Gastroesophageal sphincter (tissue), 4 donors: ENCODE measurements around a stretch of chr10.

DNA sequence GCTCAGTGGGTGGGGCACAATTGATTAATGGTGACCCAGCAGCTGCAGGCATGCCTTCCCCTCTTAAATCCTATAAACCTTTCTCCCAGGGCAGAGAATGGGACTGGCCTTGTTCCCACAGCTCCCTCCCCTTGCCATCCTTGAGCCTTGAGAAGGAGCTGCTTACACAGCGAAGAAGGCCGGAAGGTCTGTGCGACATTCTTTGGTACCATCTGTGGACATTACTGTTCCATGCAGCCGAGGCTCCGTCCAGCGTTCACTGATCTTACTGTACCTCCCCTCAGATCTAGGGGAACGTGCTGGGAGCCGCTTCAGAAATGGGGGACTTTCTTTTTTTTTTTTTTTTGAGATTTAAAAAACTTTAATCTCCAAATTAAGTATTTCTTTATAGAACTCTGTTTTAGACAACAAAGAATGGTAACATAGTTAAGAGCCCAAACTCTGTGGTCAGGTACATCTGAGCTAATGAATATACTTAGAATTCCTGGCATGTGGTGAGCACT, 14.3 kb downstream of the KLF6 start:
- PRO-cap = no peak
- RAMPAGE, long total RNA, 4 experiments = no peak in any of the 4 experiments

- PRO-cap = no peak
- RAMPAGE, long total RNA, 4 experiments = no peak in any of the 4 experiments
Observed at GRCh38 chr10:3807956-3808616, 23.1 kb upstream of the KLF6 start.

DNA sequence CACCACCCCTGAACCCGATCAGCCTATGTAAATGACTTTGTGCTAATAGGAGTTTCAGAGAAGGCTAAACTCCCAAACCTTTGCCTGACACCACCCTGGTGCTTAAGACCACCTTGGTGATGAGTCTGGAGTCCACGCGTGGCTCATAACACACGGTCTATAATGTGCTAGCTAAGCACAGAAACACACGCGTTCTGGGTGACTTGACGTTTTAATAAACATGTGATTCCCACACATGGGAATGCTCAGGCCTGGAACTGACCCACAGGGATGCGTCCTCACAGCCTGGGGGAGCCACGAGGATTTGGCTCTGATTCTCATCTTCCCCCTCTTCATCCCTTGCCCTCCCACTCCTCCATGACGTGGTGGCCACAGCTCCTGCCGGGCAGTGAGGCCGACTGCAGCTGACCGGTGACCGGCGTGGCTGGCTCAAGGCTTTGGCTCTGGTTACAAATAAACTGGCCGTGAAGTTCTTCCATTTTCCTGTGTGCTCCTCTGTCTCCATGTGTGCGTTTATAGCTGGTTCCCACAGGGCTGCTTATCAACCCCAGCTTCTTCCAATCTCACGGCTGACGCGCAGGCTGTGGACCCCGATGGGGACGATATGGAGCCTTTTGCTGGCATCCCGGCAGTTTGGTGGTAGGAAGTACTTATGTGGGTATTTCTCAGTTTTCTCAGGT, 40.9 kb upstream of the KLF6 start:
- PRO-cap = no peak
- RAMPAGE, long total RNA, 4 experiments = no peak in any of the 4 experiments

GRCh38 chr10:3828346-3829411, 43.7 kb upstream of the KLF6 start:
- PRO-cap = bidirectional peak, plus-strand start at chr10:3828610, minus-strand start at chr10:3828671; bidirectional peak, plus-strand start at chr10:3829049, minus-strand start at chr10:3828957
- RAMPAGE, long total RNA, 4 experiments = no peak in any of the 4 experiments

GRCh38 chr10:3853417-3854055, 68.5 kb upstream of the KLF6 start:
- PRO-cap = unidirectional peak, minus-strand start at chr10:3853565; unidirectional peak, minus-strand start at chr10:3853625
- RAMPAGE, long total RNA, 4 experiments = no peak in any of the 4 experiments

- PRO-cap = no peak
- RAMPAGE, long total RNA, 4 experiments = no peak in any of the 4 experiments
Observed at GRCh38 chr10:3867240-3867941, 82.4 kb upstream of the KLF6 start.

- PRO-cap = no peak
- RAMPAGE, long total RNA, 4 experiments = no peak in any of the 4 experiments
Observed at GRCh38 chr10:3869094-3869453, 84.1 kb upstream of the KLF6 start.

DNA sequence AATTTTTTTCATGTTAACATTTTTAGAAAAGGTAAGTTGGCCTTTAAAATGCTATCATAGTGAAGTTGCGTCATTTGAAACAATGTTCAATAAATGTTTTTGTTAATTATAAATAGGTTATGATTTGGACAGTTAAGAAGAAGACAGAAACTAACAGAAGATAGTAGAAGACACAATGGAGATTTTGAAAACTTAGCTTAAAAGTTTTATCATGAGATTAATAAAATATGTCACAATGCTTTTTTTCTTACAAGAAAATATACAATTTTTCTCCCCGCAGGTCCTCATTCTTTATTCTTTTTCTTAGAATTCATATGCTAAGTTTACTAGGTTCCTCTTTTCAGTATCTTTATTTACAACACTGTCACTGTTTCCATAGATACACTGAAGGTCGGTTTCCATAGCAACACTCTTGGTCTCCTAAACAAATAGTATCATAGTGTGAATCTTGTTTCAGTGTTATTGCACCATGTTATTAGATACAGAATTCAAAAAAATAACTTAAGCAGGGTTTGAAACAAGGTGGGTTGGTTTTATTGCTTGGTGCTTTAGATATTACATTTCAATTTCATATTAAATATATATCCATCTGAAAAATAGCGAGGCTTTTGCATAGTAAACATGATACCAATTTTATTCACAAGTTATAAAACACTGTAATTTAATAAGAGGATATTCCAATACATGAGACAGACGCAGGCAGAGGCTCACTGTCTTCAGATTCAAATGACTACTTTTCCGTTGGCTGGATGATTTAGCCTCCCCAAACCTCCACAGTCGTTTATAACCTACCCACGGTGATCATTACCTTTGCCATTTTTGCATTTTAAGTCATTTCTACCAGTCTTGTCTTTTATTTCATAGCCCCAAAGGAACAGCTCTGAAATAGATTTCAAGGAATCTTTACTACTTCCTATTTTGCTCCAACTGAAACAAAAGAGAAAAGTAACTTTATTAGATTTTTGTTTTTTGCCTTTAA, 88.8 kb upstream of the KLF6 start:
- PRO-cap = no peak
- RAMPAGE, long total RNA, 4 experiments = no peak in any of the 4 experiments

DNA sequence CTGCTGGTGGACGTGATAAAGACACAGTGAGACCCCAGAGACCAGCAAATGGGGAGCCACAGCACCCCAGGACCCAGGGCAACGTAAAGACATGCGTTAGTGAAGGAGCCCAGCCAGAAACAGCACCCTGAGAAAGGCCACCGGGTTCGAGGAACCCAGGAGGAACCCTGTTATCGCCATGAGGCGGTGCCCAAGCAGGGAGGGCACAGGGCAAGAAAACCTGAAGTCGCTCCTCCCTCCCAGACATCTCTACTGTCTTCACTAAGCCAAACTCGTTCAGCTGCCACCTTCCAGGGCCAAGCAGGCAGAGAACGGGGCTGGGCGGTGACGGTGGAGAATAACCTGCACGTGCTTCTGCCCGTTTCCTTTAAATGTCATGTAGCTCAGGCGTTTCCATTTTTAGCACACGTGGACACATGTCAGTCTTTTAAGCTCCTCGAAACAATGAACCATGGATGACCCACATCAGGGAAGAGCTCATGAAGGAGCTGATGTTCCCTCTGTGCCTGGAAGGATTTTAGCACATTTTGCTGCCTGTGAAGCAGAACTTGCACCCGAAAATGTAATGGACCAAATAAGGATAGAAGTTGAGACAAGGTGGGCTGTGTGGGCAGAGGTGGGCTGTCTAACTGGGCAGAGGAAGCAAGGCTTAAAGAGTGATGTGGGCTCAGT, 124.3 kb upstream of the KLF6 start:
- PRO-cap = no peak
- RAMPAGE, long total RNA, 4 experiments = no peak in any of the 4 experiments

- PRO-cap = no peak
- RAMPAGE, long total RNA, 4 experiments = no peak in any of the 4 experiments
Observed at GRCh38 chr10:3929717-3930104, 144.7 kb upstream of the KLF6 start.

GRCh38 chr10:3948756-3949460, 163.9 kb upstream of the KLF6 start:
- PRO-cap = no peak
- RAMPAGE, long total RNA, 4 experiments = no peak in any of the 4 experiments

DNA sequence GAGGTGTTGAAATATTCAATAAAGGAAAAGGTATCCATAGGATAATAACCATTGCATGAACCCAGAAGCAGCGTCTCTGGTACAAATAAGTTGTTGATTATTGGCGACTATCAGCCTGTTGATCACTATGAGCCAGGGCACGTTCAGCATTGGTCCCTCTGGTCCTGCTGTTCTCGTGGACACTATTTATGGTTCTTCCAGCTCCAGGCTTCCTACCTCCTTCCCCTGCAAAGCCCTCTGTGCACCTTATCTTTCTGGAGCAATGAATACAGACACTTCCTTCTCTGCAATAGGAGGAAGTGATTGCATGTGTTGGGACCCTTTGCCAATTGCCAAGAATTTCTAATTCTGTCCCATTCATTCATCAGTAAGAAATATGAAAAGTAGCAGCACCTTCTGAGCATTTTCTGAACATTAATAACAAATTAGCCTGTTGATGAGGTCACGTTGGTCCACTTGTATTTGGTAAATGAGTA, 258.9 kb upstream of the KLF6 start:
- PRO-cap = no peak
- RAMPAGE, long total RNA, 4 experiments = no peak in any of the 4 experiments

GRCh38 chr10:4121471-4122332, 336.7 kb upstream of the KLF6 start:
- PRO-cap = bidirectional peak, plus-strand start at chr10:4121874, minus-strand start at chr10:4121787
- RAMPAGE, long total RNA, 4 experiments = no peak in any of the 4 experiments

- PRO-cap = no peak
- RAMPAGE, long total RNA, 4 experiments = no peak in any of the 4 experiments
Observed at GRCh38 chr10:4331148-4331375, 494.9 kb upstream of the AKR1E2 start.

GRCh38 chr10:4647090-4647513, 178.9 kb upstream of the AKR1E2 start:
- PRO-cap = no peak
- RAMPAGE, long total RNA, 4 experiments = no peak in any of the 4 experiments

- PRO-cap = no peak
- RAMPAGE, long total RNA, 4 experiments = no peak in any of the 4 experiments
Observed at GRCh38 chr10:4835574-4836209, 9.7 kb downstream of the AKR1E2 start.

DNA sequence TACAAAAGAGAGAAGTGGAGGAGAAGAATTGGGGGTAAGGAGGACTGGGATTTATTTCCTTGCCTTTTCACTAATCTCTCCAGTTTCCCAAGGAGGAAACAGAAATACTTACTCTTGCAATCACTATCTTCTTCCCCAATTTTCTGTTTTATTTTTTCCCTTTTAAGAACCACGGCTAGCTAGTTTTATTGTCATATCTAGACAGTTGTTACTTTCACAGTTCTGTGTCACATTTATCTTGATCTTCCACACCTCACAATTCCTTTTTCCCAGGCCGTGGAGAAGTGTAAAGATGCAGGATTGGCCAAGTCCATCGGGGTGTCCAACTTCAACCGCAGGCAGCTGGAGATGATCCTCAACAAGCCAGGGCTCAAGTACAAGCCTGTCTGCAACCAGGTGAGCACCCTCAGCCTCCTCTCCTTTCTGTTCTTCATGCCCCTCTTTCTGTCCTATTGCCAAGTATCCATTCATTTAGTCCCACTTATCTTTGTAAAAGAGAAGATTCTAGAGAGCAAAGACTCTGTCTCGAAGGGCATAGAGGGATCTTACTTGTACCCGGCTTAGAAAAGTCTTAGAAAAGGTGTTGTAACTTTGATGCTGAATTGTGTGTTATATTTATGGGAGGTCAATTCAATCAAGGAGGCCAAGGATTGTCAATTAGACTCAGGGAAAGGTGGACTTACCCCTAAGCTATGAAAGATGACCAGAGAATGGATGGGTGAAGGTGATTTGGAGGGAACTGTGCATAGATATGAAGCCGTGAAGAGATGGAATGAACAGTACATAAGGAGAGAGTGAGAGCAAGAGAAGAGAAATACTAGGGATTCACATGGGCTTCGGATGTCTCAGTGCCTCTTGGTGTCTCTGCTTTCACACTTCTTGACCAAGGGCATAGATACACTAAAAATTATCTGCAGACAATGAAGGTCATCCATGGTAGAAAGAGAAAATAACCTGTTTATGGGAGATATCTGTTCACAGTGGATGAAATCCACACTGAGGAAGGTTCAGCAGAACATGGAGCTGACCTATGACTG, 5.7 kb downstream of the AKR1C1 start:
- PRO-cap = no peak
- RAMPAGE, long total RNA, 4 experiments = no peak in any of the 4 experiments

DNA sequence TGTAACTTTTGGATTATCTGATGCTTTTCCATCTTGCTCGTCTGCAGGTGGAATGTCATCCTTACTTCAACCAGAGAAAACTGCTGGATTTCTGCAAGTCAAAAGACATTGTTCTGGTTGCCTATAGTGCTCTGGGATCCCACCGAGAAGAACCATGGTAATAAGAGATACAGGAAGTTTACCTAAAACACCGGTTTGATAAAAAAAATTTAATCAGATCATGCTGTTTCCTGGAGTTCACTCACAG, 8.9 kb downstream of the AKR1C1 start:
- PRO-cap = no peak
- RAMPAGE, long total RNA, 4 experiments = no peak in any of the 4 experiments

DNA sequence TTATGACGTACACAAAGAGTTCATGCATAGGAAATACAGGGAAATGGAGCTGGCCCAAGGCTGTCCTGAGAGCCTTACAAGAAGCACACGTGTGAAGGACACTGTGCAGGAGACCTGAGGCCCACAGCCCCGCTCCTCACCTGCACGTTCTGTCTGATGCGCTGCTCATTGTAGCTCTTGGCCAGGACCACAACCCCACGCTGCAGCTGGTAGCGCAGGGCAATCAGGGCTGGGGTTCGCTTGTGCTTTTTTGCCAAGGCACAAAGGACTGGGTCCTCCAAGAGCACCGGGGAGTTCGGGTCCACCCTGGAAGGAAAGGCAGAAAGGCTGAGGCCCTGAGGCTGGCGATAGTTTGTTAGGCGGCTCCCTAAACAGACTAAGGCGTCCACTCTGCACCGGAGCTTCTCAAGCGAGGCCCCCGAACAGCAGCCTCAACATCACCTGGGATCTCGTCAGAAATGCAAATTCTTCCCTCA, 8.4 kb downstream of the AKR1C2 start:
- PRO-cap = no peak
- RAMPAGE, long total RNA, 4 experiments = no peak in any of the 4 experiments

DNA sequence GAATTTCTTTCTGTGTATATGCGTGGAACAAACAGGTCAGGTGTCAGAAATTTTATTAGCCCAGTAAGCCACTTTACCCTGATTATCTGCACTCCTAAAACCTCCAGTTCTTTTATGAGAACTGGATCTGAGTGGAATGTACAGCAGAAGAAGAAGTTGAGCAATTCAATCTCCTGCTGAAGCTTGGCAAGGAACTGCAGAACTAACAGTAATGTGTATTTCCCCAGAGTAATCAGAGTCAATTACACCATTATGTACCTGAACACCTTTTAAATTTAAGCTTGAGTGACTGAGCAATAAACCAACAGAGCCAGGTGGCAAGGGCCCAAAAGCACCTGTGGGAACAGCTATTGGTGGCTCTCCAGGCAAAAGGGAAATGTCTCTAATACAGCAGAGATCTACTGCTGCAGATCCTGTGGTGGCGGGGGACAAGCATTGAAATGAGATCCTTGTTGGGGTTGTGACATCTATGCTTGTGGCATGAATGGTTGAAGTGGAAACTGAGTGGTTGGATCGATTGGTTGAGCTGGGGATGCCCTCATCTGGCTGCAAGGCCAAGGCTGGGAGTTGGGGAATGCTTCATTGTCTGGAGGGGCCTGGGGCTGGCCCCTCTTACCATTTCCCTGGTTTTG, 40.1 kb upstream of the AKR1C2 start:
- PRO-cap = no peak
- RAMPAGE, long total RNA, 4 experiments = no peak in any of the 4 experiments